Hair follicle dermal papilla cell (primary cell): ENCODE measurements around the gene PSD.

GRCh38 chr10:101859399-101860093 lies 15.9 kb upstream of the KCNIP2 start:
- CAGE, long polyA plus RNA: no peak

- CAGE, long polyA plus RNA: no peak
Observed at GRCh38 chr10:101938100-101938725, 94.6 kb upstream of the KCNIP2 start.

DNA sequence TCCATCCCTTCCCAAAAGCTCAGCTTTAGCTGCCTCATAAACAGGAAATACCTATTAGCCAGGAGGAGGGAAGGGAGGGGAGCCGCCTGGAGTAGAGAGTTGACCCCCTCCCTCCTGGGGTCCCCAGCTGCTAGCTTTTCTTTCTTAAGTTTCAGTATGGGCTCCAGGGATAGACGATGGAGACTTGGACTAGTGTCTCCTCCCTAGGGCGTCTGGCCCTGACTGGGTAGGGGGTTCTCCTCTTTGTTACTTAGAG lies 1.3 kb upstream of the LDB1 start:
- CAGE, long polyA plus RNA: no peak

- CAGE, long polyA plus RNA: no peak
Observed at GRCh38 chr10:102133874-102134332, 1.1 kb downstream of the PPRC1 start.

- CAGE, long polyA plus RNA: no peak
Observed at GRCh38 chr10:102311859-102312416, 66.6 kb downstream of the GBF1 start.

GRCh38 chr10:102397175-102397878 lies 1.8 kb downstream of the NFKB2 start:
- CAGE, long polyA plus RNA: no peak

GRCh38 chr10:102398377-102399024 lies 3.0 kb downstream of the NFKB2 start:
- CAGE, long polyA plus RNA: no peak

DNA sequence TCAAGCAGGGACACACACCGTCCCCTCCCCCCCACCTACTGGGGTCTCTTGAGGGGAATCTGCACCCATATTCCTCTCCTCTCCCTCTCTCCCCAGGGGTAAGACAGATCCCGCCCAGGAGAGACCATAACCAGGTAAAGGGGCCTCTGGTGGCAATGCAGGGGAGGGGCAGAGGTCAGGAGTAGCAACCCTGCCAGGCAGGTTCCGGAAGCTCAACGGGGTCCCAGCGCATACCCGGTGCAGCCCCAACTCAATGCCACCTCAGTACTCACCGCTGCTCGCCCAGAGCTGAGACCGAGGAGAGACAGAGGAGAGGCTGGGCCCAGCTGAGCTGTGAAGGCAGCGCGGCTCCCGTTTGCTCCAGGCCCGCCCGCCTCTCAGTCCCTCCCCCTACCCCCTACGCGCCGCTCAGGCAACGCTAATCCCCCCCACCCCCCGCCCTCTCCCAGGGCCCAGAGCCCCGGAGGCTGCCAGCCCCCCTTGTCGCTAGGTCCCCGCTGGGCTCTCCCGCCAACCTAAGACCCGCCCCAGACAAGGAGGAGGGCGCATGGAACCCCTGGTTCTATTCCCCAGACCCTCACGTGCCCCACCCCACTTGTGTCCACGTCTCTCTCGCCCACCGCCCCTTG lies at the start of gene PSD:
TSS of gene PSD (minus strand) at position 357 of the 629 bp plus-strand sequence.
- CAGE, long polyA plus RNA: no peak

- CAGE, long polyA plus RNA: no peak
Observed at GRCh38 chr10:102436143-102437231, 4.1 kb upstream of the CUEDC2 start.

- CAGE, long polyA plus RNA: no peak
Observed at GRCh38 chr10:102454675-102455415, 3.5 kb upstream of the C10orf95 start.

GRCh38 chr10:102555943-102556546 lies 52.3 kb downstream of the SUFU start:
- CAGE, long polyA plus RNA: no peak

- CAGE, long polyA plus RNA: no peak
Observed at GRCh38 chr10:102599113-102600343, 44.8 kb upstream of the TRIM8 start.

- CAGE, long polyA plus RNA: no peak
Observed at GRCh38 chr10:102649712-102650471, 5.6 kb downstream of the TRIM8 start.

- CAGE, long polyA plus RNA: no peak
Observed at GRCh38 chr10:102661093-102661839, 17.0 kb downstream of the TRIM8 start.

GRCh38 chr10:102677578-102677960 lies 33.3 kb downstream of the TRIM8 start:
- CAGE, long polyA plus RNA: no peak

- CAGE, long polyA plus RNA: no peak
Observed at GRCh38 chr10:102714707-102714966, 201 bp downstream of the SFXN2 start.

DNA sequence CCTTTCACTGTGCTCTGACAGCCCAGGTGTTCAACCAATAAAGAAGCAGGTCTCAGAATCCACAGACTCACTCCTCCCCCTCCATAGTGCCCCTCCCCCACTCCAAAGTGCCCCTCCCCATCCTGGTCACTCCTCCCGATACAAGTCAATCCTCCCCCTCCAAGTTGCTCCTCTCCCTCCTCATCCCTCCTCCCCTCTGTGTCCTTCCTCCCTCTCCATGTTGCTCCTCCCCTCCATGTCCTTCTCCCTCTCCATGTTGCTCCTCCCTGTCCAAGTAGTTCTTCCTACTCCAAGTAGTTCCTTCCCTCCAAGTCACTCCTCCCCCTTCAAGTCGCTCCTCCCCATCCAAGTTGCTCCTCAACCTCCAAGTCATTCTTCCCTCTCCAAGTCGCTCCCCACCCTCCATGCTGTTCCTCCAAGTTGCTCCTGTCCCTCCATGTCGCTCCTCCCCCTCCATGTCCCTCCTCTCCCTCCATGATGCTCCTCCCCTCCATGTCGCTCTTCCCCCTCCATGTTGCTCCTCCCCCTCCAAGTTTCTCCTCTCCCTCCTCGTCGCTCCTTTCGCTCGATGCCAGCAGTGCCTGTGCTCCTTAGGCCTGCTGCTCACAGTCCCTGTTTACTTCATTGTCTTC lies 8.7 kb upstream of the WBP1L start:
- CAGE, long polyA plus RNA: no peak

DNA sequence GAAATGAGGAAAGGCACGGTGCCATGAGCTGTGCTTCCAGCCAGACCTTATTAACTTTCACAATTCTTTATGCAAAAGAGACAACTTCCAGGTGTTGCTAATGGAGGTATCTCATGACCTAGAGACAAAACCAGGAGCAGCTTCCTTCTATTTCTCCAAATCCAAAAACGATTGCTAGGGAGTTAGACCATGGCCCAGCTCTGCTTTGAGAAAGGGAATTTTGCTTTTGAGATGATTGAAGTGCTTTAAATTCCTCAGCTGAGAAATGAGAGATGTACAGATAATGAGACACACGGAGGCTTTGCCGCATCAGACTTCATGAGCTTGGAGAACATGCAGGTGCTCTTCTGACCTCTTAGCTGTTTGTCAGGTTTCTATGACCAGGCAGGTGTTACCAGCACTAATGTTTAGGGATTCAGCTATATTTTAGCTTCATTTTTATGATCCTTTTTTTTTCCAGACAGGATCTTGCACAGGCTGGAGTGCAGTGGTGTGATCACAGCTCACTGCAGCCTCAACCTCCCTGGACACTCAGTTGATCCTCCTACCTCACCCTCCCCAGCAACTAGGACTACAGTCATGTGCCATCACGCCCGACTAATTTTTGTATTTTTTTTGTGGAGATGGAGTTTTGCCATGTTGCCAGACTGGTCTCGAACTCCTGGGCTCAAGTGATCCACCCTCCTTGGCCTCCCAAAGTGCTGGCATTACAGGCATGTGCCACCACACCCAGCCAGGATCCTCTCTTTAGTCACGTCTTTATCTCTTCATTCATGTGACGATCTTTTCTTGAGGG lies 21.2 kb downstream of the WBP1L start:
- CAGE, long polyA plus RNA: no peak

- CAGE, long polyA plus RNA: no peak
Observed at GRCh38 chr10:102775949-102776650, 32.4 kb downstream of the WBP1L start.

- CAGE, long polyA plus RNA: no peak
Observed at GRCh38 chr10:102780930-102781348, 37.2 kb downstream of the WBP1L start.